Right lobe of liver (tissue), 4 donors: ENCODE measurements around a stretch of chr11.

- PRO-cap, 4 experiments = no peak in any of the 4 experiments
- RAMPAGE, long total RNA, 2 experiments = no peak in any of the 2 experiments
These were observed 2.5 kb upstream of the TCIRG1 start for GRCh38 chr11:68036468-68036661.

GRCh38 chr11:68039150-68039672 lies 386 bp downstream of the TCIRG1 start:
- PRO-cap, 4 experiments = no peak in any of the 4 experiments
- RAMPAGE, long total RNA, 2 experiments = no peak in any of the 2 experiments

DNA sequence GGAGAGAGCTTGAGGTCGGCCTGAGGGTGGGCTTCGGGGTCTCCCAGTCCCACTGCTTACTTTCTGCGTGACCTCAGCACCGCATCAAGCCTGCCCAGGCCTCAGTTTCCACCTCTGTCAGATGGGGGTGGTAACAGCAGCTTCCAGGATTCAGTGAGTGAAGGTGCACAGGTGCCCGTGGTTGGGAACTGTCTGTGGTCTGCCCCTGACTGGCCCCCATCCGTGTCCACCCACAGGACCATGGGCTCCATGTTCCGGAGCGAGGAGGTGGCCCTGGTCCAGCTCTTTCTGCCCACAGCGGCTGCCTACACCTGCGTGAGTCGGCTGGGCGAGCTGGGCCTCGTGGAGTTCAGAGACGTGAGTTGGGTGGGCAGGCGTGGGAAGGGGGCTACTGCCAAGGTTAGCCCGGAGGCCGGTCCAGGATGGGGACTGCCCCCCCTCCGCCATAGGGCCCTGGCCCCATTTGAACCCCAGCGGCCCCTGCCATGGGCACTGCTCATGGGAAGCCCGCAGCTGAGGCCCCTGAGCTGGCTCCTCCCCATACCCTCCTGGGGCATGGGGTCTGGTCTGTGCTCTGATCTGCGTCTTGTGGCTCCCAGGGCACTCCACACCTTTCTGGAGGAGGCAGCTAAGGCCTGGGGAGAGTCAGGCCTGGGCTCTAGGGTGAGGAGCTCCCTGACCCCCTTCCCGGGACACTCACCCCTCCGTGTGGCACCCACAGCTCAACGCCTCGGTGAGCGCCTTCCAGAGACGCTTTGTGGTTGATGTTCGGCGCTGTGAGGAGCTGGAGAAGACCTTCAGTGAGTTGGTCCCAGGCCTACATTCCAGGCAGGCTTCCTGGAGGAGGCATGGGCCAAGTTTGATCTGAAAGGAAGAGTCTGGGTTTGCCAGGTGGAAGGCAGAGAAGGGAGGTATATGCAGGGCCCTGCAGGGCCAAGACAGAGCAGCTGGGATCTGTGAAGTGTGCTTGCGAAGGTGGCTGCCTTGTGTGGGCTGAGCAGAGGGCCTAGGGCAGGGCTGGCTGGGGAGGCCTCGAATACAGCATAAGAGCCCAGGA lies 2.5 kb downstream of the TCIRG1 start:
- PRO-cap, 4 experiments = no peak in any of the 4 experiments
- RAMPAGE, long total RNA, 2 experiments = no peak in any of the 2 experiments

- PRO-cap, 4 experiments = no peak in any of the 4 experiments
- RAMPAGE, long total RNA, 2 experiments = no peak in any of the 2 experiments
These were observed 38.8 kb downstream of the CHKA start for GRCh38 chr11:68082295-68082920.

GRCh38 chr11:68092489-68093674 lies 28.3 kb downstream of the CHKA start:
- PRO-cap, 4 experiments = no peak in any of the 4 experiments
- RAMPAGE, long total RNA, 2 experiments = no peak in any of the 2 experiments

GRCh38 chr11:68259608-68260430 lies 12.0 kb downstream of the C11orf24 start:
- PRO-cap, 4 experiments = peak in 1 of 4 experiments; most common minus-strand start chr11:68260140 (in 1)
- RAMPAGE, long total RNA, 2 experiments = no peak in any of the 2 experiments

DNA sequence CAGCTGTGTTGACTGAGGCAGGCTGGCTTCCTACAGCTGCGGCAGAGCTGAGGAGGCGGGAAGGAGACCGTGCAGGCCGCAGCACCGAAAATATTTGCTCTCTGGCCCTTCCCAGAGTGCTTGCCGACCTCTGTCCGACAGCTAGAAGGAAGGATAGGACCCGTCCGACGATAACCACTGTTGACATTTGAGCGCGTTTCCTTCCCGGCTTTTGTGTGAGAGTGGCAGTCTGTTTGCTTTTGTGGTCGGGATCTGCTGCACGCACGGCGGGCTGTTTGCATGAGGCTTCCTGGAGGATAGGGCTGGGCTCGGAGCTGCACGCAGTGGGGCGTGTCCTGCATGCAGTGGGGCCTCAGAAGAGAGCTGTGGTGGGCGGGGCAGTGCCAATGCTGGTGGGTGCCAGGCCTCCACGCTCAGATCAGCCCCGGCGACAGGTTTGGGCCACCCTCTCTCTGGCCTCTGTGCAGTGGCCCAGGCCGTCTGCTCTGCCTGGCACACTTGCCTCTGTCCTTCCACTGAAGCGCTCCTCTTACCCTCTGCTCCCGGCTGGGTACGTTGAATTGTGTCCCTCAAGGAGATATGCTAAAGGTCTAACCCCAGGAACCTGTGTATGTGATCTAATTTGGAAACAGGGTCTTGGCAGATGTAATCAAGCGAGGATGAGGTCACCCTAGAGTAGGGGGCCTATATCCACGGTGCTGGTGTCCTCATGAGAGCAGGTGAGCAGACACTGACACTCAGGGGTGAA lies 68.1 kb downstream of the LRP5 start:
- PRO-cap, 4 experiments = peak in 4 of 4 experiments; most common plus-strand start position 227 of the sequence (in 3); most common minus-strand start position 96 of the sequence (in 3)
- RAMPAGE, long total RNA, 2 experiments = no peak in any of the 2 experiments

DNA sequence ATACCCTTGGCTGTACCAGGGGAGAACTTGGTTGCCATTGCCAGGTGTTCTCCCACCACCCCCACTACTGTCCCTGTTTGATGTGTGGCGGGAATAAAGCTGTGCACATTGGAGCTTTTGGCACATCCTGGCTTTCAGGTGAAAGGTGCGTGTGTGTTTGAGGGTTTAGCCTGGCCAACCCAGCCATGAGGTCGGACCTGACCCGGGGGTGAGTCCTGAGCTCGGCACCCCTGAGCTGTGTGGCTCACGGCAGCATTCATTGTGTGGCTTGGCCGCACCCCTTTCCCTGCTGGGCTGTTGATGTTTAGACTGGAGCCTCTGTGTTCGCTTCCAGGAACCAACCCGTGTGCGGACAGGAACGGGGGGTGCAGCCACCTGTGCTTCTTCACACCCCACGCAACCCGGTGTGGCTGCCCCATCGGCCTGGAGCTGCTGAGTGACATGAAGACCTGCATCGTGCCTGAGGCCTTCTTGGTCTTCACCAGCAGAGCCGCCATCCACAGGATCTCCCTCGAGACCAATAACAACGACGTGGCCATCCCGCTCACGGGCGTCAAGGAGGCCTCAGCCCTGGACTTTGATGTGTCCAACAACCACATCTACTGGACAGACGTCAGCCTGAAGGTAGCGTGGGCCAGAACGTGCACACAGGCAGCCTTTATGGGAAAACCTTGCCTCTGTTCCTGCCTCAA lies 54.2 kb upstream of the PPP6R3 start:
- PRO-cap, 4 experiments = no peak in any of the 4 experiments
- RAMPAGE, long total RNA, 2 experiments = no peak in any of the 2 experiments

GRCh38 chr11:68411491-68412190 lies 48.9 kb upstream of the PPP6R3 start:
- PRO-cap, 4 experiments = no peak in any of the 4 experiments
- RAMPAGE, long total RNA, 2 experiments = no peak in any of the 2 experiments

DNA sequence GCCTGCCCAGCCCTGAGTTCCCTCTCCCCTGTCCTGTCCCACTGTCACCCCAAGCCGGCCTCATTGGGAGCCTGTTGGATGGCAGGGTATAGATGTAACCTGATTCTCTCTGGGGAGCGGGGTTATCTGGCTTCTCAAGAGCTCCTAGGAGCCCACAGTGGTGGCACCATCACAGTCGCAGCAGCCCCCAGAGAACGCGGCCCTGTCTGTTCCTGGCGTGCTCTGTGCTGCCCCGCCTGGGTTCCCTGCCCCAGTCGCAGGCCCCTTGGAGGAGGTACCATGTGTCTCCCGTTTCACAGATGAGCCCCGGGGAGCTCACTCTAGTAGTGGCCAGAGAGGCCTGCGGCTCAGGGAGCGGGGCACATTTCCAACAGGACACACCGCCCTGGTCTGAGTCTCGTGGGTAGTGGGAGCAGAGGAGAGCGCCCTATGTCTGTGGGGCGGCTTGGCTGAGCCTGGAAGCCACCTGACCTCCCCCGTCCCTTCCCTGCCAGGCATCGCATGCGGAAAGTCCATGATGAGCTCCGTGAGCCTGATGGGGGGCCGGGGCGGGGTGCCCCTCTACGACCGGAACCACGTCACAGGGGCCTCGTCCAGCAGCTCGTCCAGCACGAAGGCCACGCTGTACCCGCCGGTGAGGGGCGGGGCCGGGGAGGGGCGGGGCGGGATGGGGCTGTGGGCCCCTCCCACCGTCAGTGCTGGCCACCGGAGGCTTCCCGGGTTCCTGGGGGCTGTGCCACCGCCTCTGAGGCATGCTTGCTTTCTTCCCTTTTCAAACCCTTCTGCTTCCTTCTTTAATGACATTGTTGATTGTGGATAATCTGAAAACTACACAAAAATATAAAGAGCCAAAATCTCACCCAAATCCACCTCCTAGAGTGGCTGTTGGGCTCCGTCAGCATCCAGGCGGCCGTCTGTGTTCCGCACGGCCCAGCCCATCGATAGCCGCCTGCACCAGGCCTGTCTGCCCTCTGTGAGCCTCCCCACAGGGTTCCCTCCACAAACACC lies 21.0 kb upstream of the PPP6R3 start:
- PRO-cap, 4 experiments = no peak in any of the 4 experiments
- RAMPAGE, long total RNA, 2 experiments = no peak in any of the 2 experiments

GRCh38 chr11:68660497-68660952 lies 23.8 kb upstream of the GAL start:
- PRO-cap, 4 experiments = no peak in any of the 4 experiments
- RAMPAGE, long total RNA, 2 experiments = no peak in any of the 2 experiments

DNA sequence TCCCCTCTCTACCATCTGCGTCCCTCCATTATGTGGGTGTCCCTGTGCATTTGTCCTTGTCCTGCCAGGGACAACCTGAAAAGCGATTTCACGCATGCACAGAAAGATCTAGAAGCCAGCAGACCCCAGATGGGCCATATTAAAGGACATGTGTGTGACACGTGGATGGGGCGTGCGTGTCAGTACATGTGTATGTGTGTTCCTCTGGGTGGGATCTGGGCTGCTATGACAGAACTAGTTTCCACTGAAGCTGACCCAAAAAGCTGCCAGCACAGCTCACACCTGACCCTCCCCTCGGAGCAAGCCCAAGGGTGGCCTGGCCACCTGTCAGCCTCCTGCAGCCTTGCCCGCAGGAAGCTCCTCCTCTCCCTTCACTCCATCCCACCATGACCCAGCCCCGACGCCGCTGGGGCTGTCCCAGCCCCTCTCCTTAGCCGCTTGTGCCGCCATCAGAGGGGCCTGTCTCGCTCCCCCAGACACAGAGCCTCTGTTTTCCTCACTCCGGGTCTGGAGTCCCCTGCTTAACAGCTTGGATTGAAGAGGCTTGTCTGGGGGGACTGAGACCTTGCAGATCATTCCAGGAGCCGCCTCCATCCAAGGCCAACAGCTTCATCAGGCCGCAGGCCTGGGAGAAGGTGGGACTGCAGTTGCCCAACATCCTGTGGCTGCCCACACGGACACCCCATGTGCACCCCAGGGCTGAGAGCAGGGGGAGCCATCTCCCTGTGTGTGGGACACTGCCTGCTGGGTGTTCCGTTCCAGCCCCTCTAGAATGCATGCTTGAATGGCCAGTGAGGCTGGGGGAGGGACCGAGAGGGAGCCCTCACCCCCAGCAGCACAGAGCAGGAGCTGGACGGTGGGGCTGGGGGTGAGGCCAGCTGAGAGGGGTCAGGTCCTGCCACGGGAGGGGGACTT lies 875 bp downstream of the MRGPRF start:
- PRO-cap, 4 experiments = no peak in any of the 4 experiments
- RAMPAGE, long total RNA, 2 experiments = no peak in any of the 2 experiments

DNA sequence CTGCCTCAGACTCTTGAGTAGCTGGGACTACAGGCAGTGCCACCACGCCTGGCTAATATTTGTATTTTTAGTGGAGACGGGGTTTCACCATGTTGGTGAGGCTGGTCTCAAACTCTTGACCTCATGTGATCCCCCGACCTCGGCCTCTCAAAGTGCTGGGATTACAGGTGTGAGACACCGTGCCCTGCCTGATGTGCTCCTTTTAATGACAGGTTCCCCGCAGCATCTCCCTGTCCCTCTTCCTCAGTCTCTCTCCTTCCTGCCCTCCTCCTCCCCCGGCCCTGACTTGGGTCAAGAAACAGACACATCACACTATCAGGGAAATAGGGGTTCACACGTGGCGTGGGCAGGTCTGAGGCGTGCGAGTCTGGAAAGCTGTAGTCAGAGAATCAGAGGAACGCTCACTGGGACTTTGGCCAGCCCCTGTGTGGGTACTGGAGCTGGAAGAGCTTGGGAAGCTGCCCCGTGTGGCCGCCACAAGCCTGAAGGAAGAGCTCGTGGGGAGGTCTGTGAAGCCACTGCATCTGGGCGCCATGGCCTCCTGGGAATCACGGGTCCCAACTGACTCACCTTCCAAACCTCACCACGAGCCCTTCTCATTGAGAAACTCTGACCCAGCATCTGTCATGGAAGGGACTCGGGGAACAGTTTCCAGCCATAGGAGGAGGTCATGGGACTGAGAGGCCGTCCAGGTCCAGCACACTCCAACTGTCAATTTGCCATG lies 5.7 kb upstream of the MRGPRF start:
- PRO-cap, 4 experiments = no peak in any of the 4 experiments
- RAMPAGE, long total RNA, 2 experiments = no peak in any of the 2 experiments

GRCh38 chr11:69055088-69055668 lies 6.4 kb downstream of the TPCN2 start:
- PRO-cap, 4 experiments = peak in 4 of 4 experiments; most common plus-strand start chr11:69055494 (in 1); most common minus-strand start chr11:69055425 (in 4)
- RAMPAGE, long total RNA, 2 experiments = no peak in any of the 2 experiments

DNA sequence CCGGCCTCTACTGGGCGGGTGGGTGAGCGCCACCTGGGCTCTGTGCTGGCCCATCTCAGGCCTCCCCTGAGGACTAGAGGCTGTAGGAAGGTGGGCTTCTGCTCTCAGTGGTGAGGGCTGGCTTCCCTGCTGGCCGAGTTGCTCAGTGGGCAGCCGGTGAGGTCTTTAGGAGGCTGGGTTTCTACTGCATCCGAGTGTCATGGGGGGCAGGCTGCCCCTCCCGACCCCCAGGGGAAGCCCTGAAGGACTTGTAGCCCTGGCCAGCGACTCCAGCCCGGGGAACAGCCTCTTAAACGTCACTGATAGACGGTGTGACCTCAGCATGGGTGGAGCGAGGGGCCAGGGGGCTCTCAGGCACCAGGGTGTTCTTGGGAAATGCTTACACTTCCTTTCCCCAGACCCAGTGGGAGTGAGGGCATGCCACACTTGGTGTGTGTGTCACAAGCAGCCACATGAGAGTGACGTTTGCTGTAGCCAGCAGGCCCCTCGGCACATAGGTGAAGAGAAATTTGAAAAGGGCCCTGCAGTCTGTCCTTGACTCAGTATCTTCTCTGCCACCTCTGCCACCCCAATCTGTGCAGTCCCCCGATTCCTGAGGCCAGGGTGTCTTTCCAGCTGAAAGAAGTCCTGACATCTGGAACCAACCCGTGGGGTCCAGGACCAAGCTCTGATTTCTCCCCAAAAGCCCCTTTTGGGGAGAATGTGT lies 30.5 kb downstream of the TPCN2 start:
- PRO-cap, 4 experiments = no peak in any of the 4 experiments
- RAMPAGE, long total RNA, 2 experiments = no peak in any of the 2 experiments

DNA sequence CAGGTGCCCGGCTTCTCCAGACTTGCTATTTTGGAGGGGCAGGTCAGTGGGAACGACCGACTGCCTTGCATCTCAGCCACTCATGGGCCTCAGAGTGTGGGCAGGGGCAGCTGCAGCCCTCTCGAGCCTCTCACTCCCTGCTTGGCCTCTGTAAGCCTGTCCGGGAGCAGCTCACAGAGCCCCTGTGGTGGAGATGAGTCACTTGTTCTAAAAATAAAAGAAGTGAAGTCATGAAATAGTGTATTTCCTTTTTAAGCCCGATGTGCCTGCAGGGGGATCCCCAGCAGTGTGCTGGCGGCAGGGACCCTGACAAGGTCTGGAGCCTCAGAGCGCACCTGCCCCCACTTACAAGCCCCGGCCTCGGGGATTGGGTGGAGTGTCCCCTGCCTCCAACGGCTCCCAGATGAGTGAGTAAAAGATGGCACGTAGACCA lies 10.8 kb downstream of the SMIM38 start:
- PRO-cap, 4 experiments = no peak in any of the 4 experiments
- RAMPAGE, long total RNA, 2 experiments = no peak in any of the 2 experiments

DNA sequence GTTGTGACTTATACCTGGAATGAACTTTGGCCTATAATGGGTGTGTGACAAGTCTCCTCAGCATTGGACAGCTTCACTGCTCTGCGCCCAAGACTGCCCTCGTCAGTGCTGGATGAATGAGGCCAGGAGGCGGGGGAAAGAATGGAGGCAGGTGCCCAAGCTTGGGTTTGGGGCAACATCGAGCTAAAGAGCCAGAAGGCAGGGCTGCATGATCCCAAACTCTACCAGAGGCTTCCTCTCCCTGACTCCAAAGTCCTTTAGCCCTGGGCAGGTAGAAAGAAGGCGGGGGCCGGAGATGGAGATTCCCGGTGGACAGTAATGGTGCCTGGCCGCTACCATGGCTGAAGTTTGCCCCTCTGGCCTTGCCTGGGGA lies 34.1 kb downstream of the SMIM38 start:
- PRO-cap, 4 experiments = no peak in any of the 4 experiments
- RAMPAGE, long total RNA, 2 experiments = no peak in any of the 2 experiments

GRCh38 chr11:69251701-69252687 lies 42.0 kb upstream of the MYEOV start:
- PRO-cap, 4 experiments = no peak in any of the 4 experiments
- RAMPAGE, long total RNA, 2 experiments = no peak in any of the 2 experiments

DNA sequence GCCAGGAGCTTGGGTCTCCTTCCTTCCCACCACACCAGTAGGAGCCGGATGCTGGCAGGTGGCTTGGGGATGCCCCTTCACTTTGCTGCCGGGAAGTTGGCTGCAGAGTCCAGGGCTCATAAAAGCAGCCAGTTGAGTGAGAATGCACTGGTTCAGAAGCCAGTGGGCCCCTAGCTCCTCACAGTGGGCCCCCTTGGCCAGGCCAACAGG lies 12.3 kb downstream of the MYEOV start:
- PRO-cap, 4 experiments = peak in 4 of 4 experiments; most common plus-strand start position 121 of the sequence (in 4)
- RAMPAGE, long total RNA, 2 experiments = no peak in any of the 2 experiments

DNA sequence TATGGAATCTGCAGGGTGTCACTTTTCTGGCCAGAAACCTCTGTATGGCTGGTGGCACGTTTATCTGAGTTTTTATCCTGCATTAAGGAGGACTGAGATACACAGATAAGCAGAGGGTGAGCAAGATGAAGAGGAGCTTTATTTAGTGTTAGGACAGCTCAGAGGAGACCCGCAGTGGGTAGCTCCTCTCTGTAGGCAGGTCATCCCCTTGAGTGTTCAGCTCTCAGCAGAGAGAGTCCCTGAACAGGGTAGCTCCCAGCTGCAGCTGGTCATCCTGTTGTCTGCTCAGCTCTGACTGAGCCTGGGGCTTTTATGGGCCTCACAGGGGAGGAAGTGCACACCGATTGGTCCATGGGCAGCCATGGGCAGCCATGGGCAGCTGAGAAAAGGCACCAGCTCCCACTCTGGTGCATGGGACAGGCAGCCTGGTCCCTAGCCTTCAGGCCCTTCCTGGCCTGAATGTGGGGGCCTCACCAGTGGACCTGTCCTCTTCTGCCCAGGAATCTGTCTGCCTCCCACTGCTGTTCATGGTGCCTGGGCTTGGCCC lies 54.5 kb downstream of the MYEOV start:
- PRO-cap, 4 experiments = peak in 1 of 4 experiments; most common minus-strand start position 287 of the sequence (in 1)
- RAMPAGE, long total RNA, 2 experiments = no peak in any of the 2 experiments